Left common carotid artery plus branches (tissue), 1 donor: ENCODE results near the genes RCOR1, TRAF3 and ZFYVE21.

- PRO-cap, result no peak
Observed at GRCh38 chr14:102551913-102552646, 40.4 kb upstream of the RCOR1 start.

GRCh38 chr14:102592559-102592723 is at the start of gene RCOR1:
TSS of gene RCOR1 (plus strand) at chr14:102592649.
- PRO-cap, result bidirectional peak, plus-strand start at chr14:102592655, minus-strand start at chr14:102592347

GRCh38 chr14:102683615-102684487 is 91.4 kb downstream of the RCOR1 start:
- PRO-cap, result no peak

DNA sequence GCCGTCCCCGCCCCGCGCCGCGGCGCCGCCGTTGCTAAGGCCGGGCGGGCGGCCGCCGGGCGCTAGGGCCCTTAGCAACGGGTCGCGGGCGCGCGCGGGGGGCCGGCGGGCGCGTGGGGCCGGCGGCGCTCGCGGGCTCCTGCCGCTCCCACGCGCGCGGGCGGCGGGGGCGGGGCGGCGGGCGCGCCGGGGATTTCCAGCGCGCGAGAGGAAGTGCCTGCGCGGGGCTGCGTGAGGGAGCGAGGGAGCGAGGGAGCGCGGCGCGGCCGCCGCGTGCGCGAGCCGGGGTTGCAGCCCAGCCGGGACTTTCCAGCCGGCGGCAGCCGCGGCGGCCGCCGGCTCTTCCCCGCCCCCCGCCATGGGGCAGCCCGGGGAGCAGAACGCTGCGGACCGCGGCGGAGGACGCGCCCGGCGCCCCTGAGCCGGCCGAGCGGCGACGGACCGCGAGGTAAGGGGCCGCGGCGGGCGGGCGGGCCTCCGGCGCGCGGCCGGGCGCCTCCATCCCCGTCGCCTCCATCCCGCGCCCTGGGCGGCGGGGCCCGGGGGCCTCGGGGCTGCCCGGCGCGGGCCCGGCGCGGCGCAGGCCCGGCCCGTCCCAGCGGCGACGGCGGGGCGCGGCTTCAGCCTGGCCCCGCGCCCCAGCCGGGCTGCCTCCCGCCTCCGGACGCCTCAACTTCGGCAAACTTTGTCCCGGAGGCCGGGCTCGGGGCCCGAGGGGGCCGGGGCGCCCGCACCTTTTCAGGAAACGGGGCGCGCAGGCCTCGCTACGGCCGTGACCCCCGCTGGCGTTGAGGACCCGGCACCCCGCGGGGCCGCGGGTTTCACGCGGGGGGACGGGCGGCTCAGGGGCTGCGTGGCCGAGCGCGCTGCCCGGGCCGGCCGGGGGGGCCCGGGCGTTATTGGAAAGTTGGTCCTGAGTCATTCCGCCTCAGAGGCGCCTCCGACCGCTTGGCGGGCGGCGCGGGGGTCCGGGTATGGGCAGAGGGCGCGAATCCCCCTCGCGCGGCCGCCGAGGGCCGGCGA is at the start of gene TRAF3:
TRAF3 (plus strand) TSS at position 222 of the 1,023 bp plus-strand sequence.
- PRO-cap, result unidirectional peak, plus-strand start at position 222 of the sequence

DNA sequence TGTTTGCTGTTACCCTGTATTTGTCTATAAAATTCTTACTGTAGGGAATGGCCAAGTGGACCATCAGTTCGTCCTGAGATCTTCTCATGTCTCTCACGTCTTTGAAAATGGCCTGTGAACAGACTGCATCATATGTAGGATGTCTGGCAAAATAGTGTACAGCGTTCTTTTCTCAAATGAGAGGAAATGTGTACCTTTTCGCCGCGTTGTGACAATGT is 1.4 kb downstream of the TRAF3 start:
- PRO-cap, result no peak

GRCh38 chr14:102893413-102894256 is 28.8 kb upstream of the AMN start:
- PRO-cap, result no peak

DNA sequence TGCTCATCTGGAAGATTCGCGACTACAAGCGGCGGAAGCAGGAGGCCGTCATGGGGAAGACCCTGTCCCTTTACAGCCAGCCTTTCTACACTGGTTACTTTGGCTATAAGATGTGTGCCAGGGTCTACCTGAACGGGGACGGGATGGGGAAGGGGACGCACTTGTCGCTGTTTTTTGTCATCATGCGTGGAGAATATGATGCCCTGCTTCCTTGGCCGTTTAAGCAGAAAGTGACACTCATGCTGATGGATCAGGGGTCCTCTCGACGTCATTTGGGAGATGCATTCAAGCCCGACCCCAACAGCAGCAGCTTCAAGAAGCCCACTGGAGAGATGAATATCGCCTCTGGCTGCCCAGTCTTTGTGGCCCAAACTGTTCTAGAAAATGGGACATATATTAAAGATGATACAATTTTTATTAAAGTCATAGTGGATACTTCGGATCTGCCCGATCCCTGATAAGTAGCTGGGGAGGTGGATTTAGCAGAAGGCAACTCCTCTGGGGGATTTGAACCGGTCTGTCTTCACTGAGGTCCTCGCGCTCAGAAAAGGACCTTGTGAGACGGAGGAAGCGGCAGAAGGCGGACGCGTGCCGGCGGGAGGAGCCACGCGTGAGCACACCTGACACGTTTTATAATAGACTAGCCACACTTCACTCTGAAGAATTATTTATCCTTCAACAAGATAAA is 17.0 kb upstream of the AMN start:
- PRO-cap, result no peak

DNA sequence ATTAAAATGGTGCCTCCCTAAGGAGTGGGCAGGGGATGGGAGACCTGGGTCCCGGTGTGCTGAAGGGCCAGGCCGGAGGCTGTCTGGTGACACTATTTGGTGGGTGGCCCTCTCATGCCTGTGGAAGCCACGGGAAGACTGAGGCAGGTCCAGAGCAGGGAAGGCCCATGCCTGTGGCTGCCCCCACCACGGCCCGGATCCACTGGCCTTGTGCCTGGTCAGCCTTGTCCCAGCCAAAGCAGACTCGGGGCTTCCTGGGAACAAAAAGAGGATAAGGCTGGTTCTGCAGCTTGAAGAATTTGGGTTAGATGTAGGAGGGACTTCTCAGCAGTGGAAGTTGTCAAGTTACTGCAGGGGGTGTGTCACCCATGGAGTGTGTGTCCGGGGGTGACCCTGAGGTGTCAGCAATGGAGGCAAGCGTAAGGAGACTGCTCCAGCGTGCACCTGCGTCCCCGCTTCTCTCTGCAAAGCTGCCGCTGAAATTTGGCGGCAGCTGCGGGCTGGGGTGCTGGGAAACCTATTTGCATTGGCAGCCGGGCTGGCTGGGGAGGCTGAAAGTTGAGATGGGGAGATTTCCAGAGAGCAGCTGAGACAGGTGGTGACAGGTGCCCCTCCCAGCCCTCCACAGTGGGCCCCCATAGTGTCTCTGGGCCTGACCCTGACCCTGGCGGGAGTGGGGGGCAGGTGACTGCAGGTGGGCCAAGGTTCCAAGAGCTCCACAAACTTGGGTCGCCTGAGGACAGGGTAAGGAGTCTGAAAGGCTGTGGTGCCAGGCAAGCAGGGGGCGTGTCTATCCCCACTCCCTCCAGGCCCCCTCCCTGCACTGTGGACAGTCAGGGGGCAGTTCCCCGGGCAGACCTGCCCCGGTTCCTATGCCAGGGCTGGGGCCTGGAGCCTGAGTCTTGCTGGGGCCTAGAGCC is 12.4 kb upstream of the TNFAIP2 start:
- PRO-cap, result no peak

GRCh38 chr14:103121527-103122516 is 1.4 kb upstream of the TNFAIP2 start:
- PRO-cap, result no peak

DNA sequence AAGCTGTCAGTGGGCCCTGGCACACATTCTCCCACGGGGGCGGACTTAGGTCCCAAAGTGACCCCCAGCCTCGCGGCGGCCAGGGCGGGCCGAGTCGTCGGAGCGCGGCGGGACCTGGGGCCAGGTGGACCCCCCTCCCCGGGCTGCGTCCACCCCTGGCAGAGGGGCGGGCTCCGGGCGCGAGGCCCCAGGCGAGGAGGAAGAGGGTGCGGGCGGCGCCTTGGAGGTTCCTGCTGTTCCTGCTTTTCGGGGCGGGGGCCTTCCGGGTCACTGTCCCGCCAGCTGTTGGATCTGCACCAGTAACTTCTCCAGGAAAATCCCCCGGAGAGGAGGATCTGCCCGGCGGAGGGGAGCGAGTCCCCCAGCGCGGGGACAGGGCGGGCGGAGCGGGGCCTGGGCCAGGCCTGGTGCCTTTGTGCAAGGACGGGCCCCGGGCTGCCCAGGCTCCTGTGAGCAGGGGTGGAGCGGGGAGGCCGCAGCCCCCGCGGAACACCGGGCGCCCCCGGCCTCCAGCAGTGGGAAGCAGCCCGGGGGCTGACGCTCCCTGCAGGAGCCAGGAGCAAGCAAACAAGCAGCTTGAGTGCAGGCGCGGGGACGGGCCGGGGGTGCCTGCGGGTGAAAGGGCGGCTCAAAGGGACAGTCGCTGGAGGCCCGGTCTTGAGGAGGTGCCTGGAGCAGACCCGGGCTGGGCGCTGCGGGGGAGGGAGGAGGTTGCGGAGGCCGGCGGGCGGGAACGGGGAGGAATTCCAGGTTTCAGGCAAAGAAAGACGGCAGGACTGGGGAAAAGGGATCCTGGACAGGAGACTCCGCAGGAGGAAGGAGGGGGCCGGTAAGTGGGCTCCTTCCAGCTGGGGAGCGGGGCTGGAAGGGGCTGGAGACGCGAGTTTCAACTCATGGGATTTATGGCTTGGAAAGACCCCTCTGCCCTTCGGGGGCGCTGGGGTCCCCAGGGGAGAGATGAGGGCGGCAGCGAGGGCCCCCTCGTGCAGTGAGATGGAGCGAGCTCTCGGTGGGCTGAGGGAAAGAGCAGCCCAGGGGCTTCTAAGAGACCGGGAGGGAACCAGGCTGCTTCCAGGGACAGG is 15.5 kb downstream of the TNFAIP2 start:
- PRO-cap, result no peak

DNA sequence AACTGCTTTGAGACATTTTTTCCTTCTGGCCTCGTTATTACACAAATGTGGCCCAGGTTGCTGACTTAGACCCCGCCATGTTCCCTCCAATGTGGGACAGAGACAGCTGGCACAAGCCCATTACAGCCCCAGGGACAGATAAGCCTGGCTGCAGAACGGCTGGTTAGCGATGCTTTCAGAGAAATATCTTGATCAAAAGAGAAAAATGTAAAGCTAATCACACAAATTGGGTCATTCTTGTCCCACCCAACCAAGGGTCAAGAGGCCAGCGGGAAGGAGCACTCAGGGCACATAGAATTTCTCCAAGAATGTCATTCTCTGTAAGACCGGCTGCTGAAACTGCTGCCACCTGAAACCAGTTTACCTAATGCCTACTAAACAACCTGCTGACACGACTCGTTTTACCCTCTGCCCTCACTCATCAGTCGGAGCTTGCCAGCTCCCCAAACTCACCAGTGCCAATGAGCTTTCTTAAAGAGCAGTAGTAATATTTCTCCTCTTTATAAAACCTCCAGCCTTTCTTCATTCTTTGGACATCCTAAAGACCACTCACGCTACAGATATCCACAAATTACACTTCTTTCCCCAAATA is 63.1 kb downstream of the TNFAIP2 start:
- PRO-cap, result no peak

GRCh38 chr14:103201818-103202280 is 78.6 kb downstream of the TNFAIP2 start:
- PRO-cap, result no peak

GRCh38 chr14:103206753-103207482 is 83.7 kb downstream of the TNFAIP2 start:
- PRO-cap, result no peak

DNA sequence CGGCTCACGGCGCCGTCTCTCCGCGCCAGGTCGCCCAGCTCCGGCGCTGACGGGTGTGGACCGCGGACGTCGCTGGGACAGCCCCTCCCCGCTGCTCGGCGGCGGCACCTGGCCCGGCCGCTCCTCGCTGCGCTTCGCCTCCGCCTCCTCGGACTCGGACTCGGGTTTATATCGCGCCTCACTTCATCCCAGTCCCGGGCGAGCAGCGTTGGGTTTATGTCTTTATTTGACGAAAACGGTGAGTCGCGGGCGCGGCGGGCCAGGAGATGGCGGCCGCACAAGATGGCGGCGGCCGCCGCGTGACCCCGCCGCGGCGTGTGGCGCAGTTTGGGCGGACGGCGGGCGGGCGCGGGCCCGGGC is 303 bp downstream of the EIF5 start:
- PRO-cap, result bidirectional peak, plus-strand start at position 232 of the sequence, minus-strand start at position 38 of the sequence

- PRO-cap, result no peak
Observed at GRCh38 chr14:103338127-103338897, 4.3 kb downstream of the EIF5 start.

- PRO-cap, result no peak
Observed at GRCh38 chr14:103560280-103561190, 1.9 kb downstream of the BAG5 start.

- PRO-cap, result no peak
Observed at GRCh38 chr14:103576402-103577128, 13.8 kb downstream of the COA8 start.

DNA sequence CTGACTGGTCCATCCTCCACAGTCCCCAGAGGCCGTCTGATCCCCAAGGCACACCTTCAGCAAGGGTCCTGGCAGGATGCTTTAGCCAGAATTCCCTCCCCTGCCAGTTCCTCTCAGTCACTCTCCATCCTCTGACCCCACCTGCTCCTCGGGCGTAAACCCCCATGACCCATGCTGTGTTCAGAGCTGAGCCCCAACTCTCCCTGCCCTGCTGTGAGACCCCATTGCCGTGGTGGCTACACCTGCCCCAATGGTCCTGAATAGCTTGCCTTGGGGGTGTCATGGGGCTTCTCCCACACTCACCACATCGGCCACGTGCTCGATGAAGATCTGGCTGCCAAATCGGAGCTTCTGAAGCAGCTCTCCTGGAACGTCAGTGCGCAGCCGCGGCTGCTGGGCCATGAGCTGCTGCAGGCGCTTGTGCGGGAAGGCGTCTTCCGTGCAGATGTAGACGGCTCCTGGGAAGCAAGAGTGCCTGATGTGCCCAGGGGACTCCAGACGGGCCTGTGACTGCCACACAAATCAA is 12.3 kb downstream of the XRCC3 start:
- PRO-cap, result no peak

DNA sequence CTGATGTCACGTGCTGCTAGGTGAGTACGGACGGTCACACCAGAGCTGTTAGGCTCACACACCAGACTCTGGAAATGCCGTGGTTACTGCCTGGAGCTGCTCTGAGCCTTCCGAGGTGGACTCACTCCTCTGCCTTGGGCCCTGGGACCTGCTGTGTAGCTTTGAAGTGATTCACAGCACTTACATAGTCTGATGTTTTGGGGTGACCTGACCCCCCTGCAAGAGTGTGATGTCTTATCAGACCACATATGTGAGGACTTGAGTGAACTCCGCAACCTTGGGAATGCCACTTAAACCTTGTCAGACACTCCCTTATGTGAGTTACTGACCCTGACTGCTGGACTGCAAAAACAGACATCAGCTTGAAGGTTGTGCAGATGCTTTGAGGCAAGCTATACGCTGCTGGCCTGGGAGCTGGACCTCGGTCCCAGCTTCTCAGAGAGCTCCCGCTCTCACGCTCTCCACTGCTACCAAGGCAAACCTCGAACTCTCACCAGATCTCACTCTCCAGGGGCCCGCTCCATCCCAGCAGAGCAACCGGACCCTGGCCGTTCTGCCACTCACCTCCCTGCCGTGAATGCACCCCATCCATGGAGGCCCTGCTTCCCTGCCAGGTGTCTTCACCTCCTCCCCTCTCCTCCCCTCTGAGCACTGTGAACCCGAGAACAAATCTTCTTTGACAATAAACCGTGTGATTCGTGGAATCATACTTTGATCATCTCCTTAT is 1.5 kb downstream of the XRCC3 start:
- PRO-cap, result no peak

DNA sequence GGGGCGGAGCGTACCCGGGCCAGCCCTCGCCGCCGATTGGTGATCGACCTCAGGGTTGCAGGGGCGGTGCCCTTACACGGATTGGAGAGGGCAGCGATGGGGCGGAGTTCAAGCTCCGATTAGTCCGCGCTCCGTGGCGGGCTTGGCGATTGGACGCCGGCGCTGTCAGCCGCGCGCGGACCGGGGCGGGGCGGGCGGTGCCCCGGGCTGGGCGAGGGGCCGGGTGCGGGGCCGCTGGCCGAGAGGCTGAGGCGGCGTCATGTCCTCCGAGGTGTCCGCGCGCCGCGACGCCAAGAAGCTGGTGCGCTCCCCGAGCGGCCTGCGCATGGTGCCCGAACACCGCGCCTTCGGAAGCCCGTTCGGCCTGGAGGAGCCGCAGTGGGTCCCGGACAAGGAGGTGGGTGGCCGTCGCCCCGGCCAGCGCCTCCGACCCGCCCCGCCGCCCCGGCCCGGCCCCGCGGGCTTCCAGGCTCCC is at the start of gene ZFYVE21:
ZFYVE21 (plus strand) TSS at position 228 of the 475 bp plus-strand sequence.
- PRO-cap, result bidirectional peak, plus-strand start at position 260 of the sequence, minus-strand start outside the sequence